NCI-H460 (cell line): ENCODE results near the genes INTS7 and GARIN4.

DNA sequence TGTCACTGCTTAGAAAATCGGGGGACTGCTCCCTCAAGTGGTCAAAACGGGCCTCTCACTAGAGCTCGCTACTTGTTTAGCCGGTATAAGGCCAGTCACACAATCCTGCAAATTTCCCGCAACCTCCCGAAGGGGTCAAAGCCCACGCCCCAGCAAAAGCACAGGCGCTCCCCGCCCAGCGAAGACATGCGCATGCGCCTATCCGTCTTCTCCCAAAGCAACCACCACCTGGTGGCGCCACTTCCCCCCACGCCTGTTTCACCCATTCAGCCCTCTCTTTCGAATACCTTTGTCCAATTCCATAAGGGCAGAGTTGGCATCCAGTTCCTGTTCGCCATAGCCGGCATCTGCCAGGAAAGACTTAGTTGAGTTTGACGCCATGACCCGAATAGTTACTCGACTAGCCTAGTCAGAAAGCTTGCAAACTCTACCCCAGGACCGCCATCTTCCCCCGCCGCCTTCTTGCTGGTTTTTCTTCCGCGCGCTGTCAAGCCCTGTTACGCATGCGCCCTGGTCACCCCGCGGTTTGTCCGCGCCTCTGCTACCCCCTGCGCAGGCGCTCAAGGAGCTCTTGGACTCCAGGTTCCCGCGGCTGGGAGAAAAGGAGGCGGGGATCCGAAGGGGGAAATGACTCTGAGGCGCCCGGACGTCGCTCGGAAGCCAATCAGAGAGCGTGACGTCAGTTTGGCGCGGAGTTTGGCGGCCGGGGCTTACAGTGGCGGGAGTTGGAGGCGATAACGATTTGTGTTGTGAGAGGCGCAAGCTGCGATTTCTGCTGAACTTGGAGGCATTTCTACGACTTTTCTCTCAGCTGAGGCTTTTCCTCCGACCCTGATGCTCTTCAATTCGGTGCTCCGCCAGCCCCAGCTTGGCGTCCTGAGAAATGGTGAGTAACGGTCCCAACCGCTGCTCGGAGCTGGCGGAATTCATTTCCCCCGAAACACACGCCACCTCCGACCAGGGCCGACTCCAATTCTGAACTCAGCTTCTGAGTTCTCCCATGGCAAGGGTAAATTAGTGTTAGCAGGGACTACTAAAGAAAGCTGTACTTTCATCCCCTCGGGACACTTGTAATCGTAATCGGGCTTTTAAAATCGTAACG lies at the start of gene INTS7:
Gene INTS7 (minus strand): TSS at position 501 of the 1,102 bp plus-strand sequence.
RAMPAGE:
- cytosol, long total RNA, result start-site peak on the minus strand centred at position 474 of the sequence, 31 bp wide, 80 and 54 reads in 2 replicates; start-site peak on the plus strand centred at position 719 of the sequence, 43 bp wide, 357 and 615 reads in 2 replicates
- long total RNA, result start-site peak on the plus strand centred at position 704 of the sequence, 56 bp wide, 35 and 147 reads in 2 replicates
- nucleus, long total RNA, result start-site peak on the minus strand centred at position 486 of the sequence, 54 bp wide, 724 and 36 reads in 2 replicates; start-site peak on the plus strand centred at position 711 of the sequence, 59 bp wide, 566 and 381 reads in 2 replicates

DNA sequence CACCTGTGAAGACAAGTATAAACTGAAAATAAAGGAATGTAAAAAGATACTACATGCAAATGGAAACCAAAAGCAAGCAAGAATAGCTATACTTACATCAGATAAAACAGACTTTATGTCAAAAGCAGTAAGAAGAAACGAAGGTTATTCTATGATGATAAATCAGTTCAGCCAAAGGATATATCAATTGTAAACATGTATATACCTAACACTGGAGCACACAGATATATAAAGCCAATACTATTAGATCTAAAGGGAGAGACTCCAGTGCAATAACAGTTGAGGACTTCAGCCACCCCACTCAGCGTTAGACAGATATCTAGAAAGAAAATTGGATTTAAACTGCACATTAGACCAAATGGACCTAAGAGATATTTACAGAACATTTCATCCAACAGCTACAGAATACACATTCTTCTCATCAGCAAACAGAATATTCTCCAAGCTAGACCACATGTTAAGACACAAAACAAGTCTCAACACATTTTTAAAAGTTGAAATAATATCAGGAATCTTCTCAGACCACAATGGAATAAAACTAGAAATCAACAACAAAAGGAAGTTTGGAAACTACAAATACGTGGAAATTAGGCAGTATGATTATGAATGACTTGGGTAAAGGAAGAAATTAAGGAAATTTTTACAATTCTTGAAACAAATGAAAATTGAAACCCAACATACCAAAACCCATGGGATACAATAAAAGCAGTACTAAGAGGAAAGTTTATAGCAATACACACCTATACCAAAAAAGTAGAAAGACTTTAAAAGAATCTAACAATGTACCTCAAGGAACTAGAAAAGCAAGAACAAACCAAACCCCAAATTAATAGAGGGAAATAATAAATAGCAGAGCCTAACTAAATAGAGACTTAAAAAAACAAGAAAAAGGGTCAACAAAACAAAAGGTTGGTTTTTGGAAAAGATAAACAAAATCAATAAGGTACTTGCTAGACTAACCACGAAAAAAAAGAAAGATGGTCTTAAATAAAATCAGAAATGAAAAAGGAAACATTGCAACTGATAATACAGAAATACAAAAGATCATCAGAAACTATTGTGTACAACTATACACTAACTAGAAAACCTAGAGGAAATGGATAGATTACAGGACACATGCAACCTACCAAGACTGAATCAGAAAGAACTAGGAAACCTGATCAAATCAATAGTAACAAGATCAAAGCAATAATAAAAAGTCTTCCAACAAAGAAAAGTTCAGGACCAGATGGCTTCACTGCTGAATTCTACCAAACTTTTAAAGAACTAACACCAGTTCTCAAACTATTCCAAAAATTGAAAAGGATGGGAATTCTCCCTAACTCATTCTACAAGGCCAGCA lies 22.8 kb downstream of the DTL start:
RAMPAGE:
- cytosol, long total RNA, result no peak
- long total RNA, result no peak
- nucleus, long total RNA, result no peak

DNA sequence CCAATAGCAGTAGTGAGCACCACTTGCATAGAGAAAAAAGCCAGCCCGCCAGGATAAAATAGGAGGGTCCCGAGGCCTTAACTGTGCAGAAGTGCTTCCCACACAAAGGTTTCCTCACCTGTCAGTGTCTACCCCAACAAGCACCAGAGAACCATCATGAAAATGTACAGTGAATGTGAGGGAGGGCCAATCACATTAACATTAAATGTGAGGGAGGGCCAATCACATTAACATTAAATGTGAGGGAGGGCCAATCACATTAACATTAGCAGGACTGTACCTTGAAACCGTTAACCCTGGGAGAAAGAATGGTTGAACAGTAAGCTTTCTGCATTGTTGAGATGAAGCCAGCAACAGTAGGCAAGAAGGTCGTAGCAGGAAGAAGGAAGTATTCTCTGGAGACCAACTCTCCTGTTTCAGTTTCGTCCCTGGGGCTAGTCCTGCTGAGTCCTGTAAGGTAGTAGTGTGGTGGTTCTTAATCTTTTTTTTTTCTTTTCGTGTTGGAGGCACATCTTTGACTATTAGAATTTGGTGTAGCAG lies 98.8 kb upstream of the PPP2R5A start:
RAMPAGE:
- cytosol, long total RNA, result no peak
- long total RNA, result no peak
- nucleus, long total RNA, result no peak

DNA sequence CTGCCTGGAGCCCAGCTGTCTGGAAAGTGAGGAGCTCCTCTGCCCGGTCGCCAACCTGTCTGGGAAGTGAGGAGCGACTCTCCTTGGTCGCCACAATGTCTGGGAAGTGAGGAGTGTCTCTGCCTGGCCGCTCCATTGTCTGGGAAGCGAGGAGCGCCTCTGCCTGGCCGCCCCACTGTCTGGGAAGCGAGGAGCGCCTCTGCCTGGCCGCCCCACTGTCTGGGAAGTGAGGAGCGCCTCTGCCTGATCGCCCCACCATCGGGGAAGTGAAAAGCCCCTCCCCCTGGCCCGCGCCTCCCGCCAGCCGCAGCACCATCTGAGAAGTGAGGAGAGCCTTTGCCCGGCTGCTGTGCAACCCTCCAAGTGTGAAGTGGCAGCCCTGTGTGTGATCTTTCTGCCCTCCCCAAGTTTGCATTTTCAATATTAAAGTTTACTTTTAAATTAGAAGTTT lies 95.1 kb upstream of the PPP2R5A start:
RAMPAGE:
- cytosol, long total RNA, result no peak
- long total RNA, result no peak
- nucleus, long total RNA, result no peak

DNA sequence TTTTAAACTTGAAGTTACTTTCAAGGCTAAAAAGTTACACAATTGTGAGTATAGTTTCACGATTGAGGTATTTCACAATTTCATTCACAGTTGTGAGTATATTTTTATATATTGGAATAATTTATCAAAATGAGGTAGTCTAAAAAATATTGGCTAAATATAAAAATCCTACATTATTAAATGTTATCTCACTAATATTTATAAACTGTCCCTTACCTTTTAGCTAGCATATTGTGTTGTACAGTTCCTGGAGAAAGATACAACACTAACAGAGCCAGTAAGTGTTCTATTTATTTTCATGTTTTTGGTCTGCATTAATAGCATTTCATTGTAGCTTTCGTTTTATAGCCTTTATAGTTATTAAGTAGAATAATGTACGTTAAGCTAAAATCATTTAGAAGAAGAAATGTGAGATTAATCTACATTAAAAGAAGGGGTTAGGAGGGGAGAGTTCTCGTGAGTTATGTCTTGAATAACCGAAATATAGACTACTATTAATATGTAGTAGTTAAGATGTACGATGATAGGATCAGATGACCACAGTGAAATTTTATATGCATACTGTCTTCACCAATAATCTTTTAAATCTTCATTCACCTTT lies 63.9 kb downstream of the PPP2R5A start:
RAMPAGE:
- cytosol, long total RNA, result no peak
- long total RNA, result no peak
- nucleus, long total RNA, result no peak

DNA sequence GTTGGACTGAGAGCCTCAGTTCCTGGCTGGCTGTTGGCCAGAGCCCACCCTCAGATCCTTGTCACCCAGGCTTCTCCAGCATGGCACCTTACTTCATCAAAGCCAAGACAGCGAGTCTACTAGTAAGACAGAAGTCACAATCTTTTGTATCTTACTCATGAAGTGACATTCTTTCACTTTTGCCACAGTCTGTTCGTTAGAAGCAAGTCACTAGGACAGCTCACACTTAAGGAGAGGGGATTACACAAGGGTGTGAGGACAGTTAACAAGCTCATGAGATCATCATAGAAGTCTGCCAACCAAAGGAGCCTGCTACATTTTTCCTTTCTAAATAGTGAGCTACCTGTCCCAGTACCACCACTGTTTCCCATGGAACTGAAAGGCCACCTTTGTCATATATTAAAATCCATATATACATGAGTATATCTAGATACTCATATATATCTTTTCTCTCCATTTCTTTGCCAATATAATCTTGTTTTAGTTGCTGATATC lies 61.5 kb downstream of the PACC1 start:
RAMPAGE:
- cytosol, long total RNA, result no peak
- long total RNA, result no peak
- nucleus, long total RNA, result no peak

GRCh38 chr1:212624329-212624905 lies at the start of gene GARIN4:
GARIN4 (plus strand) TSS chr1:212624474.
RAMPAGE:
- cytosol, long total RNA, result no peak
- long total RNA, result no peak
- nucleus, long total RNA, result no peak

DNA sequence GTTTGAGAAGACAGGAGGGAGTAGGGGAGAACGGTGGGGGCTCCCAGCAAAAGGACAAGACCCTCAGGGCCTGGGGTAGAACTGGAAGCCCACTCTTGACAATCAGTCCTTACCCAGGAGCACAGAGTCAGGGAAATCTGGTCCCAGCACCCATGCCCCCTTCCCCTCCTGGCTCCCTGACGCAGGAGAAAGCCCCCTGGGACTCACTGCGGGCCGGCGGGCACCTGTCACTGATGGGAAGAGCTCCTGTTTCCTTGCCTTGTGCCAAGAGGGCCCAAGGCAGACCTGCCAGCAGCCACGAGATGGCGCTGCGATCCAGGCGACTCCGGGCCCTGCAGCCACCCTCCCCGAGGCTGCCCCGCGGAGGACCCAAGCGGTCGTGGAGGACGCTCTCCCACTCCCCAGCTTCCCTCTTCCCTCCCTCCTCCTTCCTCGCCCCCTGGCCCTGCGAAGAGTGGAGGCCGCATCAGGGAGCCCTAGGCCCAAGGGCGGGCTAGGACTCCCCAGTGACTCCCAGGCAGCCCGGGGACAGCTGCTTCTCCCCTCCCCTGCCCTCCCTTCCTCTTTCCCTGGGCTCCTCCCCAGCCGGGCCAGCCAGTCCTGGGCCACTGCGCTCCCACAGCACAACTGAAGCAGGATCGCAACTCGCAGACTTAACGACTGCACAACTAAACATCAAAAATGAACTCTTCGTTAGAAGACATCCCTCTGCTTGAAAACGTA lies 34.4 kb downstream of the BATF3 start:
RAMPAGE:
- cytosol, long total RNA, result no peak
- long total RNA, result no peak
- nucleus, long total RNA, result no peak

DNA sequence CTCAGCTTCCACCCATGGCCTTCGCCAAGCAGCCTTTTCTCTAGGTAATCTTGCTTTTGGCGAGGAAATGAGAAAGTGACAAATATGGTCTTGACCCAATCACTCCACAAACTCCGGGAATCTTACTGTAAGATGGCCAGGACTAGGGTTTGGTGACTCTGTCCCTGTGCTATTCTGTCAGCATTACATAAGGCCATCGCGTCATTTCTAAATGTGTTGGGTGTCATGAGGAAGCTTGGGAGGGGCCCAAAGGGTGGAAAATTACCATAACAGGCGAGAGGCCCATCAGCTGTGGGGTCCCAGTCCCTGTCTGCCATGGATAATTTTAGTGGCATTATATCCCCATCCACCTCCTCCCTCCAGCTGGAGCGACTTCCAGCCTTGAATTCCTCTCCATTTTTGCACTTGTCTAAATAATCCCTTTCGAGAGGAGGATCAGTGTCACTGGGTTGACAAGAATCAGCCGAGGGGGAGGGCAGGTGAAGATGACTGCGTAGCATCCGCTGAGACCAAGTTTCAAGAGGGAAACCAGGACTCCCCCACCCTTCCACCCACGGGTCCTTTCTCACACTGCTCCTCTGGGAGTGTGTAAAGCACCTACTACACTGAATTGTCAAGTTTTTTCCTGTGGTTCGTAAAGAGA lies 29.0 kb downstream of the VASH2 start:
RAMPAGE:
- cytosol, long total RNA, result no peak
- long total RNA, result no peak
- nucleus, long total RNA, result no peak

RAMPAGE:
- cytosol, long total RNA, result no peak
- long total RNA, result no peak
- nucleus, long total RNA, result no peak
Observed at GRCh38 chr1:213214836-213215357, 163.9 kb downstream of the RPS6KC1 start.

DNA sequence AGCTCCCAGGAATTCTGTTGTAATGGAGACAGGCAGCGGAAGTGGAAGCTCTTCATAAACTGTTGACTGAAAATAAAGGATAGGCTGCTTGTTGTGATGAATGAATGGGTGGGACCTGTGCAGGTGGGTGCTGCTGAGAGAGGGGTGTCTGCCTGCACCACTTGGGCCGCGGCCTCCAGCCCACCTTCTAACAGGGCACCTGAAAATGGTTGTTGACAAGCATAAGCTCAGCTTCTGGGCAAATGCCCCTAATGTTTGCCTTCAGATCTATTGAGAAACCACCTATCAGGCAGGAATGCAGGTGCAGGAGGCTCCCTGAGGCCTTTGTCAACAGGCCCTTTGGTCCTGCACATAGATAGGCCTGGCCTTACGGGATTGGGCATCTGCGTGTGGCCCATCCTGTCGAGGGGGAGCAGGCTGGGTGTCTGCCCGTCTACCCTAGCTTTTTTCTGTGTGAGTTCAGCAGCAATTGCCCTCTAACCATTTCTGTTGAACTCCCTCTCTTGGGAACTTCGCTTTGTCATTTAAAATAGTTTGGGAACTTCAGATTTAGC lies 321.1 kb downstream of the RPS6KC1 start:
RAMPAGE:
- cytosol, long total RNA, result no peak
- long total RNA, result no peak
- nucleus, long total RNA, result no peak

GRCh38 chr1:214278730-214279254 lies 2.2 kb upstream of the SMYD2 start:
RAMPAGE:
- cytosol, long total RNA, result no peak
- long total RNA, result no peak
- nucleus, long total RNA, result no peak

GRCh38 chr1:215570207-215570754 lies 3.2 kb downstream of the KCTD3 start:
RAMPAGE:
- cytosol, long total RNA, result no peak
- long total RNA, result no peak
- nucleus, long total RNA, result no peak

DNA sequence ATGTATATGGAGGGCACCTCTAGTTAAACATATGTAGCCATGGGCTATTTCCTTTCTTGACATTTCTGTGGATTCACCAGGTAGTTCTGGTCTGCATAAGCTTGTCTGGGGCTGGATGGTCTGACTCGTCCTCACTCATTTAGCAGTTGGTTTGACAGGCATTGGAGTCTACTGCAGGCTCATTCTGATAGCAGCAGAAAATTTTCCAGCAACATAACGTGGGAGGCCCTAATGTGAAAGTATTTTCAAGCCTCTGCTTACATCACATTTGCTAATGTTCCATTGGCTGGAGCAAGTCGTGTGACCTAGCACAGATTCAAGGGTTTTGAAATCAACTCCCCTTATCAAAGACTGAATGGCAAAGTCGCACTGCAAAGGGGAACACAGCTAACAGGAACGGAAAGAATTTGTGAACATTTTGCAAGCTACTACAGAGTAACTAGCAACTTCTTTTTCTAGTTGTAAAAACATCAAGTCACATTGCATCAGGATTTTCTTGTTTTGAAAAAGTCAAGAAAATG lies 2.3 kb upstream of the USH2A start:
RAMPAGE:
- cytosol, long total RNA, result no peak
- long total RNA, result no peak
- nucleus, long total RNA, result no peak

DNA sequence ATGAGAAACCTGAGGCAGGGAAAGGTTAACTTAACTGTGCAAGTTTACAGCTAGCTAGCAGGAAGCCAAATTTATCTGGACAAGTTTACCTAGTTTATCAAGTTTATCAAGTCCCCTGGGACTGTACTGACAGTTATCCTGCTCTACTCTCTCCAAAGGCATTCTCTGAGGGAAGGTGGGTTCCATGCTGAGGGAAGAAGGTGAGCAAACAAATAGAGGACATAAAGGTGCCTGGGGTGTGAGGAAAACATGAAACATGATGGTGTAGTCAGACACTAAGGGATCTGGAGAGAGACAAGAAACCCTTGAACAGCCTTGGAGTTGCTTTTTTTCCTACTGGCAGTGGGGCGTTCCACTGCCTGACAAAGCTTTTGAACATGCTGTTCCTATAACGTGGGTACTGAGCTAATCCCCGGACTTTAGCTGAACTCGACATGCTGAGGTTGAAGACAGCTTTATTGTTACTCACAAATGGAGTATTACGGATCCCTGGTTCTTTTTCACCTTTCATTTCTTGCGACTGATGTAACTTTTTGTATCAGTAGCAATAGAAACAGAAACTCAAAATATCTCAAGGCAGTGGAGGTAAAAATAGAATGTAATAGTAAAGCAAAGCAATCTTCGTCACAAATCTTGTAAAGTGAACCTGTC lies 42.3 kb upstream of the ESRRG start:
RAMPAGE:
- cytosol, long total RNA, result no peak
- long total RNA, result no peak
- nucleus, long total RNA, result no peak

RAMPAGE:
- cytosol, long total RNA, result no peak
- long total RNA, result no peak
- nucleus, long total RNA, result no peak
Observed at GRCh38 chr1:217456017-217456706, 174.7 kb downstream of the GPATCH2 start.

RAMPAGE:
- cytosol, long total RNA, result no peak
- long total RNA, result no peak
- nucleus, long total RNA, result no peak
Observed at GRCh38 chr1:218165120-218166036, 119.7 kb upstream of the RRP15 start.

RAMPAGE:
- cytosol, long total RNA, result no peak
- long total RNA, result no peak
- nucleus, long total RNA, result no peak
Observed at GRCh38 chr1:218357212-218357637, 12.1 kb downstream of the TGFB2 start.

GRCh38 chr1:218439405-218439867 lies 94.3 kb downstream of the TGFB2 start:
RAMPAGE:
- cytosol, long total RNA, result no peak
- long total RNA, result no peak
- nucleus, long total RNA, result no peak

DNA sequence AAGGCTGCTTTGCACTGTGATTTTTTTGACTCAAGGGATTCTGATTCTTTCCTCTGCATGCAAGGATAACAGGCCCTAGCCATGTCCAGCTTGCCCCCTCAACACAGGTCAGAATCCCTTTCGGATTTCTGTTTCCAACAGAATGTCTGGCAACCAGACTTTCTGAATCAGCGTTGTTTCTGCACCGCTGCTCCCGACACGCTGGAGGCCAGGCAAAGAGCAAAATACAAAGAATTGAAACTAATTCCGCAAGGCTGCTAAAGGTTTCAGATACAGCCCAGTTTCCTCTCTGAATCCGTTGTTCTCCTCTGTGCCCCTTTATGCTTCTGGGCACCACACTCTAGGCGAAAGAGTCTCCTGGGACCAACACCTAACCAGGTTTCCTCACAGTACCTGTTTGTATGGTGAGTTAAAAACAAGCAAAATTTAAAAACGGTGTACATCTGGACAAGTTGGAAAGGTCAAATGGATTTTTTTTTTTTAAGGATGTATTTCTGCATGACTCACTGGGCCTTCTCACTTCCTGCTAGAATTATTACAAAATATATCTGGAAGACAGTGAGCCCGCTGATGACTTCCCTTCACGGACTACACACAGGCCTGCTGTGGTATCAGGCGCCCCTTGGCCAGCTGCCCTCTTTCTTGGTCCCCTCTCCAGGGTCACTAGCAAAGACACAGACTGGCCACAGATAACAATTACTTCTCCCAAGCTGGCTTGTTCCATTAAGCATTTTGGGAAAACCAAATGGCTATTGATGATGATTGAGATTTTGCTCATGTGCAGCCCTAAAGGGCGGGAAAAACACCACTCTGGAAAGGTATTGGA lies 118.3 kb downstream of the TGFB2 start:
RAMPAGE:
- cytosol, long total RNA, result no peak
- long total RNA, result no peak
- nucleus, long total RNA, result no peak